Thoracic aorta (tissue), 1 donor: ENCODE data around the gene ZFYVE1.

DNA sequence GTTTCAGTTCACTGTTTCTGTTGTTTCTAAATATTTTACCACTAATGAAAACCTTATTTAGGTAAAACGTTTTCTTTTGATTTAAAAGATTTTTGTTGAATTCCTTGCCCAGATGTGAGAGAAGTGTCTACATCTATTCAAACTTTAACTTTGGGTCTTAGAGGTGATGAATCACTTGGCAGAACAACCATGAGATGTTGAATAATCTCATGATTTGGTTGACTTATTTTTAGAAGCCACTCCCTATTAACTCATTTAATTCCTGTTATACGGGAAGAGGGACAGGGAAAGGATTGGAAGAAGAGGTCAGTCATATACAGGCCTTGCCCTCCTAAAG, 119.4 kb downstream of the SIPA1L1 start:
- RAMPAGE, long total RNA = no peak

DNA sequence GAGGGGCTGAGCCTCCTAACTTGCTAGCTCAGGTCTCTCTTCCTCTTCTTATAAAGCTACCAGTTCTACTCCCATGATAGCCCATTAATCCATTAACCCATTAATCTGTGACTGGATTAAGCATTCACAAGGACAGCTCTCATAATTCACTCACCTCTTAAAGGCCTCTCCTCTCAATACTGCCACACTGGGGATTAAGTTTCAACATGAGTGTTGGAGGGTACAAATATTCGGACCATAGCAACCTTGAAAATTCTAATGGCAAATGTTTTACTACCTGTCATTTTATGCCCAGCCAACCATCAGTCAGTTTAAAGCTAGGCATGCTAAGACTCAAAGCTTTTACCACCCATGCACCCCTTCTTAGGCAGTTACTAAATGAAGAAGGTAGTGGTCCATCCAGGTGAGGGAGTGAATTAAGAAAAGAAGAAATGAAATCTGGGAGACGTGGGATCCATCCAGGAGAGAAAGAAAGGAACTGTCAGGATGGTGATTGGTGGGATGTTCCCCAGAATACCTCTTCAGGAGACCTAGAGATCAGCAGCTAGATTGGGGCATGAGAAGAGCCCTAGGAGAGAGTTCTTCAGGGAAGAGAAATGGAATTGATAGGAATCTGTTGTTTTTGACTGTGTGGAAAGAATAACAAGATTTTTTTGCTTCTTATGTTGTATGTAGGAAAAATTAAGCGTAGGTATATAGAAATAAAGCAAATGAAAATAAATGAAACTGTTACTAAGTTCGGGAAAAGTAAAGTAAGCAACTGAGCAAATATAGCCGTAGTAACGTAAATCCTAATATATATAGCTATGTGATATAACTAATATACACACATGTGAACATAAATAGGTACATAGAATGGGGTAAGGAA, 252.0 kb downstream of the SIPA1L1 start:
- RAMPAGE, long total RNA = start-site peak on the plus strand centred at position 161 of the sequence, 603 bp wide, 9 reads

DNA sequence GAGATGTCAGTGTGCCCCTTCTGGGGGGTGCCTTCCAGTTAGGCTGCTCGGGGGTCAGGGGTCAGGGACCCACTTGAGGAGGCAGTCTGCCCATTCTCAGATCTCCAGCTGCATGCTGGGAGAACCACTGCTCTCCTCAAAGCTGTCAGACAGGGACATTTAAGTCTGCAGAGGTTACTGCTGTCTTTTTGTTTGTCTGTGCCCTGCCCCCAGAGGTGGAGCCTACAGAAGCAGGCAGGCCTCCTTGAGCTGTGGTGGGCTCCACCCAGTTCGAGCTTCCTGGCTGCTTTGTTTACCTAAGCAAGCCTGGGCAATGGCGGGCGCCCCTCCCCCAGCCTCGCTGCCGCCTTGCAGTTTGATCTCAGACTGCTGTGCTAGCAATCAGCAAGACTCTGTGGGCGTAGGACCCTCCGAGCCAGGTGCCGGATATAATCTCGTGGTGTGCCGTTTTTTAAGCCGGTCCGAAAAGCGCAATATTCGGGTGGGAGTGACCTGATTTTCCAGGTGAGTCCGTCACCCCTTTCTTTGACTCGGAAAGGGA, 83.9 kb upstream of the RGS6 start:
- RAMPAGE, long total RNA = no peak

GRCh38 chr14:72776691-72777298, 117.1 kb downstream of the DPF3 start:
- RAMPAGE, long total RNA = no peak

DNA sequence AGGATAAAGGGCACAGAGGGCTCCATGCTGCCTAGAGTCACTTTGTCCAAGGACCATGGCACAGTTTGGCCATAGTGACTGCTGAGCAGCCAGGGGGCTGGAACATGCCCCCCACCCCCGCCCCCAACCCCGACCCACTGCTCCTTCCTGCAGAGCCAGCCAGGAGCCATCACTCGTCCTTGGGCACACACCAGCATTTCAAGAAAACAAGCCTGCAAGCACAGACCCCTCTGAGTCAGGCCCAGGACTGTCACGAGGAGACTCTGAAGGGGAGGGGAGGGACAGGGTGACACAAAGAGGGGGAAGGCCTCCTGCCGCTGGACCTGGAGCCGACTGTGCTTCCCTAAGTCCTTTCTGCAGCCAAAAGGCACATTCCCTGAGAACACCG, 101.9 kb downstream of the DPF3 start:
- RAMPAGE, long total RNA = no peak

- RAMPAGE, long total RNA = start-site peak on the minus strand at chr14:73027047-73027140, 432 reads
Measured at GRCh38 chr14:73026523-73027579, at the start of gene ZFYVE1. Gene ZFYVE1, minus strand, starts transcription at chr14:73027106.

DNA sequence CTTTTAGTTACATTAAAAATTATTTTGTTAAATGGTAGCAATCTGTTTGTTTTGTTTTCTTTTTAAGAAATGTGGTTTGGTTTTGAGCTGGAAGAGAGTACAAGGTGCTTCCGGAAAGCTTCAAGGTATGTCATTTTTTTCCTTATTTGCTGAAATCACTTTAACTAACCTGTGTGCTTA, 25.0 kb downstream of the RBM25 start:
- RAMPAGE, long total RNA = no peak

DNA sequence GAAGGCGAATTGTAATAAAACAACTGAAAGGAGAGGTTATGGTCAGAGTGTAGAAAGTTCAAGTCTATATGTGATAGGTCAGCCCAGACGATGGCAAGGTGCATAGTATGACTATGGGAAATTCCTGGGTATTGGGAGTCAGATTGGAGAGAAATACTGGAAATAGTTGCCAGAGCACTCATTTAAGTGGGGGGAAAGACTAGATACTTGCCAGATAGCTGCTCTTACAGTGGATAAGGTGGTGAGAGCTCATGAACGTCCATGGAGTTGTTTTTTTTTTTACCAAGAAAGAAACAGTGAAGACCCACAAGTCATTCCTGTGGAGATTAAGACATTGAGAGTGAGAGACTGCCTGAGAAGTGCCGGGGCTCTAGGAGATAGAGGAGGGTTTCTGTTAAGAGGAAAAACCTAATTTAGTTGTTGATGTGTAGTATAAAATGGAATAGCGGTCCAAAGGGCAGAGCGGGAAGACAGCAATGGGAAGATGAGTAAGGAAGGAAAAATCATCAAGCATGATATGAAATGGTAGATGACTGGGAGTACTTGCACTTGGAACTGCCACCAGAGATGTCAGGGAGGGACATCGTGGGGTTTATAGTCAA, 20.4 kb upstream of the PSEN1 start:
- RAMPAGE, long total RNA = no peak

DNA sequence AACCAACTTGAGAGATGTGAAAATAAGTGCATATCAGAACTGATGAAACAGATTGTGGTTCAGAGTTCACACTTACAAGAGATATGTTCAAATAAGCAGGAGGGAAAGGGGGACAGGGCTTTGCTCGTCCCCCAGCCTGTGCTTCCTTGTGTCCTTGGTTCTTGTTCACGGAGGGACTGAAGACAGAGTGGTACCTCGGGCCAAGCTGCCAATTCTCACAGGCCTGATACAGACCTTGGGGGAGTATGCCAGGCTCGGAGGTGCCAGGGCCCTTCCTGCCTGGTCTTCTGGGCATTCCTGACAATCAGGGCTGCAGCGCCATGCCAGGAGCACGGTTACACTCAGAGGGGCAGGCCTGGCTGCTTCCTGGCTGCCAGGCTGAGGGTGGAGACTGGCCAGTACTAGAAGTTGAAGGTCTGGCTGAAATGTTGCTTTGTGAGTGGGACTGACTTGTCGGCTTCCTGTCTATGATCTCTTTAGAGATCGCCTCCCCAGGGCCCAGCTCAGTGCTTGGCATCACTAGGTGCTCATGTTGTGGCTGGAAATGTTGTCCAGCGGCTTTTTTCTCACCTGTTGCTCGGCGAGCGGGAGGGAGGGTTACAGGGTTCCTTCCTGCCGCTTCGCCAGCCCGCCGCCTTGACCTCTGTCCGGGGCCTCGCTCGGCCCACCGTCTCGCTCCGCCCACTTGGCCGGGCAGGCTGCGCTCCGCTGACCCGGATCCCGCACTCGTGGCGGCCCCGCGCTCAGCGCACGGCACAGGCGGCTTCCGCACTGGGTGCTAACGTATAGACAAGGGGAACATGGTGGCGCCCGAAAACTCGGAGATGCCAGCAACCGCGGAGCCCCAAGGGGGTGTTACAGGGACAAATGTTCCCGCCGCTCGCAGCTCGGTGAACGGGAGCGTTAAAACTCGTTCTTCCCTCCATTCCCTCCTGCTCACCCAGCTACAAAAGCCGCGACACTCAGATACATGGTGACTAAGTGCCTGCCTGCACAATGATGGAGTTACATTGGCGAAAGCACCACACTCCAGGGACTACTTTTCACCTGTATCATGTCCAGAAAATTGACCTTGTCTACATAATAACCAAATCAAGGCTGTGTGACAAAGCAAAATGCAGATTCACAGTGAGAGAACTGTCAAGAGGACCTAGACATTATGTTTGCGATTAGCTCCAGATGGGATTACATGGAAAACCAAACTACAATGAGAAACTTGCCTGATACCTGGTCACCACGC, 32.6 kb downstream of the PAPLN start:
- RAMPAGE, long total RNA = no peak

- RAMPAGE, long total RNA = no peak
Measured at GRCh38 chr14:73588674-73589011, 3.0 kb upstream of the ACOT4 start.

GRCh38 chr14:73713017-73713733, 1.0 kb downstream of the PNMA1 start:
- RAMPAGE, long total RNA = no peak

DNA sequence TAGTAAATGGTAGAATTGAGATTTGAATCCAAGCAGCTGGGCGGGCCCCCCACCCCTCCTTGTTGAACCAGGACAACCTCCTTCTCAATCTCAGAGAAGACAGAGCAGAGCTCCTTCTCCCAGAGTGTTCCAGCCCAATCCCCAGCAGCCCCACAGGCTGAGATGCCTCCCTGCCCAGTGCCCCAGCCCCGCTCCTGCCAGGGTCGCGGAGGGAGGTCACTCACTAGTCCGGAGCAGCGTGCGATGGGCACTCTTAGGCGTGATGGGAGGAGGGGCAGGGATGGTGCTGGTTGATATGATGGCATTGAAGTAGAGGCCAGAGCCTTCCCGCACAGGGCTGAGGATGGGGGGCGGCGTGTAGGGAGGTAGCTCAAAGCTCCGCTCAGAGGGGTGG, 15.2 kb upstream of the PNMA1 start:
- RAMPAGE, long total RNA = no peak

DNA sequence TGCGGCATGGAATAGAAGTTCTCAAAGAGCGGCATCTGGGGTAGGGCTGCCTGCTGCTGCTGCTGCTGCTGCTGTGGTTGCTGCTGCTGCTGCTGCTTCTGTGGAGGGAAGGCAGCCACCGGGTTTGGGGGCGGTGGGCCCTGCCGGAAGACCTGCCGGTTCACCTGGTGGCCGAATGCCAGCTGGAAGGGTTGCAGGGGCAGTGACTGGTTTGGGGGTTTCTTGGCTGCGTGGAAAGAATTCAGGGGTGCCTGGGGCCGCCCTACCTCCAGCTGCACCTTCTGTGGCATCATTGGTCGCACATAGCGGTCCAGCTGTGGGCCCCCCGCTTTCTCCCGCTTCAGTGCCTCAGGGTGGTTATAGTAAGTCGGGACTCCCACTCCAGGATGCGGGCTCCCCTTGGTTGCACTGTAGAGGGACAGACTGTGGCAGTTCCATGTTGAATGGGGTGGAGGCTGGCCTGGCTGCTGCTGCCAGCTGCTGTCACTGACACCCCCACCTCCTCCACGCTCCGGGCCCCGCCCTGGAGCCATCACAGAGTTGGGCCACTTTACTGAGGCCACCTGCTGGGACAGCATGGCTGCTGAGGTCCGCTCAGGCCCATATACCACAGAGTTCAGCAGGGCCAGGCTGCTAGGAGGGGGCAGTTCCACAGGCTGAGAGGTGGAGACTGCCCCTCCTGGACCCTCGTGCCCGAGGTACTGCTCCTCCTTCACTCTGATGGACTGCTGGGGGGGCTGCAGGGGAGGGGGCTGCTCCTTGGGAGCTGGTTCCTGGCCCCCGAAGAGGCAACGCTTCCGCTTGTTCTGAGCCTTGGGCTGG, 20.7 kb downstream of the MIDEAS start:
- RAMPAGE, long total RNA = no peak

- RAMPAGE, long total RNA = no peak
Measured at GRCh38 chr14:73760644-73760967, 503 bp upstream of the MIDEAS start.

DNA sequence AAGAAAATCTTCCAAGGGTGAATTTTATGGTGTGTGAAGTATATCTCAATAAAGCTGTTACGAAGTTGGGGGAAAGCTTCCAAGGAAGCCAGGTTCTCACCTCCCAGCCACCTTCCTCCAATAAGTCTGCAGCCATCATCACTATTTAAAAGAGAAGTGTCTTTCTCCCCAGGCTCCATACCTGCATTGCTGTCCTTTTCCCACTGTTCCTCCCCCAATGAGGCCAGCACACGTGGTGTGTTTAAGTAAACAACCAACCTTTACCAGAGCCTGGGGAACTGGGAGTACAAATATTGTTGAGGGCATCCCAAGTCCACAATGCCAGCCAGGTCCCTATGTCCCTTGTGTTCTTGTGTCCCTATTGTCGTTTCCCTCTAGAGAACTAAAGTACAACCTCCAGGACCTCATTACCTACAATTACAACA, 3.3 kb upstream of the MIDEAS start:
- RAMPAGE, long total RNA = no peak

GRCh38 chr14:73802337-73803359, 42.5 kb upstream of the MIDEAS start:
- RAMPAGE, long total RNA = no peak

DNA sequence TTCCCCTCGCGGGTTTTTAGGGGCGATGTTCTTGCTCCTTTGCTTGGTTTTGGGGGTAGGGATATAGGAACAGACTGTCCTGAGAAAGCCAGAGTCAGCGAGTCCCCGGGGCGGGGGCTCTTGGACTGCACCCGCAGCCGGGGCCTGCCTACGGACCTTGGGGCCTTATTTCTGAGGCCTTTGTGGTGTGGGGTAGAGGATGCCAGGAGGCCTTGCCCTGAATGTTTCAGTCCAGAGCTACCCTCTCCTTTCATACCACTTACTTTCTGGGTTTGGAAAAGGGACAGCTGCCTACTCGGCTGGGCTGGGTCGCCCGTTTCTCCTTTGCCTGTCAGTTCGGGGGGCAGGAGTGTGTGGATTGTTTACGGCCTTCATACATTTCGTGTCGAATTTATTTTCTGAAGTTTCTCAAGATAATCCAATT, 457 bp downstream of the ZNF410 start:
- RAMPAGE, long total RNA = no peak

DNA sequence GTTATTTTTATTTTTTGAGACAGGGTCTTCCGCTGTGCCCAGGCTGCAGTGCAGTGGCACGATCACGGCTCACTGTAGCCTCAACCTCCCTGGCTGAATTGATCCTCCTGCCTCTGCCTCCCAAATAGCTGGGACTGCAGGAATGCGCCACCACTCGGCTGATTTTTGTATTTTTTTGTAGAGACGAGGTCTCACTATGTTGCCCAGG, 802 bp downstream of the COQ6 start:
- RAMPAGE, long total RNA = no peak

DNA sequence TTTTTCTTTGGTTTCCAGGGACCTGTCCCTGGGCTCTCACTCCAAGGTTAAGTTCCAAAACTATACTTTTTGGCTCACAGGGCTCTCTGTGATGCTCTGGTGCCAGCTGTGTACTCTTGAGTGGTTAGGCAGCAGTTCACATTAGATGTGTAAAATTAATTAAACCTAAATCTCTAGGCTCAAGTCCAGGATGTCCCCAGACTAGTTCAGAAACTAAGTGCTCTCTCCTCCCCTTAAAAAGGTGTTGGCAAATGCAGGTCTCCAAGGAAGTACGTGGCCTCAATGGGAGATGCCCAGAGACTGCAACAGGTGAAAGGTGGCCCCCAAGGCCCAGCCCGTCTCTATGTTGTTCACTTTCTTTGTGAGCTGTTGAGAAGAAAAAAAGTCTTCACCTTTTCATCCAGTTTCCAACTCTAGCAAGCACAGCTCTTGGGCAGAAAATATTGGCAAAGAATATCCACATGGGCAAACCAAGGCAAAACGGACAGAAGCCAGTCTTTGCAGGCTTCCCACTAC, 16.6 kb downstream of the COQ6 start:
- RAMPAGE, long total RNA = start-site peak on the minus strand centred at position 214 of the sequence, 301 bp wide, 9 reads

DNA sequence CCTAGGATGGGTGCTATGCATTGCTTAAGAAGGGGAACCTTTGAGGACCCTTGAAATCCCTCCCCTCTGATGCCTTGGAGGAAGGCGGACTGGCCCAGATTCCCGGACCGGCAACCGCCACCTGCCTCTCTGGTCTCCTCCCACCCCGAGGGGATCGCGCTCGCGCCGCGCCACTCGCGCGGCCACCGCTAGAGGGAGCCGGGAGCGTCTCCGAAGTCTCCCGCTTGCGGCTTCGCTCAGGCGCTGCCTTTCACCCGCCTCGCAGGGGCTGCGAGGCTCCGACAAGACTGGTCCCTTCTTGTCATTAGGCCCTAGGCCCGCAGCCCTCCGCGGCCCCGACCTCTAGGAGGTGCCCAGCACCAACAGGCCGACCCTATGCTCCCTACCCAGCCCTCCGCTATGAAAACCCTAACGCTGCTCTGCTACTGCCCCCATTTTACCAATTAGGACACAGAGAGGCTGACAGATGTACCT, 21.6 kb upstream of the VSX2 start:
- RAMPAGE, long total RNA = no peak